Mononuclear cell (primary cell): ENCODE measurements around the gene RPLP1.

GRCh38 chr15:68407470-68407910, 24.5 kb downstream of the ITGA11 start:
- RRBS: no CpG with 5 or more reads among the region's 3 CpGs

DNA sequence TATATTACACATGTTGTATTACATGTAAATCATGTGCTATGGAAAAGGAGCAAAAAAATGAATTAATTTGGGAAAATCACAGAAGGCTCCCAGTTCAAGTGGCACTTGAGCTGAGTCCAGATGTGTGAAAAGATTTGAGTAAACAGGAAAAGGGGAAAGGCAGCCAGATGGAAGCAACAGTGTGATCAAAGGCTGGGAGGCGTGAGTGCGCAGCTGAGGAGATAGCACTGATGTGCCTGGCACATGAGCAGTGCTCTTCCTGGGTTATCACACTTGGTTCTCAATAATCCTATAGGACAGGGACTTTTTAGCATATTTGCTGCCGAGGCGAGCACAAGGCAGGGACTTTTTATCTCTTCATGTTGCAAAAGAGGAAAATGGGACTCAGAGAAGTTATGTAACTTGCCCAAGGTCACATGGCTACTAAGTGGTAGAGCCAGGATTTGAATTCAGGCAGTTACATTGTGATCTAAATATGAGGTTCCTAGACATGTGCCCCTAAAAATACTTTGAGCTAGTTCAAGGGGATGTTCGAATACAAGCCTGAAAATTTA, 39.6 kb downstream of the CORO2B start:
- RRBS: no CpG with 5 or more reads among the region's 5 CpGs

DNA sequence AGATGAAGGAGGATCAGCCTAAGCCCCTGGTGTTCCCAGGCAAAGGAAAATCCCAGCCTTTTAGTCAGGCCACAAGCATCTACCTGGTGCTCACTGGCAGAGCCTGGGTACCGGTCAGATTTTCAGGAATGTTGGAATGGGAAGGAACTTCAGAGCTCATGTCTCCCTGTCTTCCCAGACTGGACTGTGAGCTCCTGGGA, 117.9 kb downstream of the CORO2B start:
- RRBS: no CpG with 5 or more reads among the region's 1 CpG

- RRBS: no CpG with 5 or more reads among the region's 14 CpGs
Measured at GRCh38 chr15:68725744-68726168, 94.9 kb downstream of the ANP32A start.

GRCh38 chr15:68775943-68776310, 44.8 kb downstream of the ANP32A start:
- RRBS: no CpG with 5 or more reads among the region's 1 CpG

DNA sequence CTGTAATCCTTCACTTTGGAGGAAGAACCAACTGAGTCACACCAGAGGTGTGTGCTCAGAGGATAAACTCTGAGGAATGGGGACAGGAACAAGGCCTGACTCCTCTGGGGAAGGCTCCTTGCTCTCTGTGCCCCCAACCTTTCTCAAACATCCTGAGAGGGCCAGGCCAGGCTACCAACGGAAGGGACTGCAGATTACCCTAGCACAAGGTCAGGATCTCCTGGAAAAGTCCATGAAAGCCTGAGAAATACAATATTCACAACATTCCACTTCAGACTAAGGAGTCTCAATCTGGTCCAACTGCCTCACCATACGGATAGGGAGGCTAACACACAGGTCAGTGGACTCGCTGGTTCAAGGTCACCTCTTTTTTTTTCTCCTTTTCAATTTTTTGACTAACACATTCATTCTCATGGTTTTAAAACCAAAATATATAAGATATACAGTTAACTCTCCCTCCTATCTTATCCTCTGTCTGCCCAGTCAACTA, 18.9 kb downstream of the ANP32A start:
- RRBS: no CpG with 5 or more reads among the region's 3 CpGs

DNA sequence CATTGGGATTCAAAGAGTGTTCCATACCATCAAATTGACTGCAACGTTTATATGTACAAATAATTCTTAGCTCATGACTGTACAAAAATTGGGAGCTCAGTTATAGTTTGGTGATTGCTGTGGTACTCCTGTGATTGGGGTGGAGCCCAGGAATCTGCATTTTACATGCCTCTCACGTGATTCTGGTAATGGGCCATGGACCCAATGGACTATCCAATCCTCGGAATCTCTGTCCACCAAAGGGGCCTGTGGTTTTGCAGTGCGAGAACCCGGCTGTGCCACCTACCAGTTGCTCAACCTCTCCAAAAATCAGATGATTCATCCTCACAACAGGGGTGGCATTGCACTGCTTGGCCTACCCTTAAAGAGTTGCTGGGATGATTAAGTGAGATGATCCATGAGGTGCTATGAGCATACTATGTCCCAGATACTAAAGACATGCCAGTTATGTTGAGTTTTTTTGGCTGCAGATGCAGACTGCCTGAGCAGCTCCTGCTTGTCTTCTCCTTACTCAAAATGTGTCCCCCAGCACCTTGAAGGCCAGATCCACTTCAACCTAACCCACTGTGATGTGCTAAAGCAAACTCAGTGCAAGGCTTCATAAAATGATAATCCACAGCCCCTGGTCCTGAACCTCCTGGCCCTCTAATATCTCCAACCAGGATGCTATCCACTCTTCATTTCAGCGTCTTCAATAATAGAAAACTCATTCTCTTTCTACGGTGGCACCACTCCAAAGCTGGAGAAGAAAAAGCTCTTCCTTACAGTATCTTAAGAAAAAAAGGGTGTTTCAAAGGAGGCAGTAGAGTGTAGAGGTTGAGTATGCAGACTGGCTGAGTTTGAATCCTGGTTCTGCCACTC, 5.0 kb downstream of the ANP32A start:
- RRBS: no CpG with 5 or more reads among the region's 7 CpGs

DNA sequence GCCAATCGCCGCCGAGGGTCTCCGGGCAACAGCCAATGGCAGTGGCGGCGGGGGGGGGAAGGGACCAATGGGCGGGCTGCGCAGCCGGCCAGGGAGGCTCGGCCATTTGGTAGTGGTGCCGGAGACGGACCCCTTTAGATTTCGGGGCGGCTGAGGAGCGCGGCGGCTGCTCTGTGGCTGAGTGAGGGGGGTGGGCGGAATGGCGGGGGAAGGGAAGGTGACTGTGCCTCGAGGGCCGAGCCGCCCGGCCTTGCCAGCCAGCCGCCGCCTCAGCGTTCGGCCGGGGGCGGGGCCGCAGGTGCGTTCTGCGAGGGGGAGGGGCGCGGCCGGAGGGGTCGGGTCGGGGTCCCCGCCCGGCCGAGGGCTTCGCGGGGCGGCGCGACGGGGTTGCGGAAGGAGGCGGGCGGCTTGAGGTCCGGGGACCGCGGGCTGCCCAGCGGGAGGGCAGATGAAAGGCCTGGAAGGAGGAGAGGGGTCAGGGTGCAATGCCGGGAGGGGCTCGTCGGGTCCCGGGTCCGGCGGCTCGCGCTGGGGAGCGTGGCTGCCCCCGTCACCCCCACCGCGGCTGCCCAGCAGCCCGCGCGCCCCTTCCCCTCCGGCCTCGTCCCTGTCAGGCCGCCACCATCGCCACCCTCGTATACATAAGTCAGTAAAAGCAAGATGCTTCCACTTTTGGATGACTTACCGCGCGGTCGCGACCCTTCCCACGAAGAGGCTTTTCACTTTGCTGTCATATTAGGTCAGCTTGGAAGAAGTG, 437 bp upstream of the ANP32A start:
- RRBS: 3% methylated on average over 45 of the region's 79 CpGs

DNA sequence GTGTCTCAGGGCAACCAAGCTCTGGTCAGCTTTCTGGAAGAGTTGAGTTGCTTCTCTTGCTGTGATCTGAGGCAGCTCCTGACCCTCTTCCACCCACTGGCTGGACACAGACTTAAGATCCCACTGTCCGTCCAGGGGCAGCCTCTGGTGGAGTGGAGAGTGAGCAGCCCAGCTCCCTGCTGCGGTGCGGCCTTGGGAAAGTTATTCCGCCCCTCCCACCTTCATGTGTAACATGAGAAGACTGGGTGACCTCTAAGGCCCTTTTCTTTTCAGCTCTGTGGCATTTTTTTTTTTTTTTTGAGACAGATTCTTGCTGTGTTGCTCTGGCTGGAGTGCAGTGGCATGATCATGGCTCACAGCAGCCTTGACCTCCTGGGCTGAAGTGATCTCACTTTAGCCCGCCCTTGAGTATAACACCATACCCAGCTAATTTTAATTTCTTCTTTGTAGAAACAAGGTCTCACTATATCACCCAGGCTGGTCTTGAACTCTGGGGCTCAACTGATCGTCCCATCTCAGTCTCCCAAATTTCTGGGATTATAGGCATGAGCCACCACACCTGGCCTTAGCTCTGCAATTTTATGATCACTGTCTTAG, 55.7 kb upstream of the KIF23 start:
- RRBS: no CpG with 5 or more reads among the region's 6 CpGs

DNA sequence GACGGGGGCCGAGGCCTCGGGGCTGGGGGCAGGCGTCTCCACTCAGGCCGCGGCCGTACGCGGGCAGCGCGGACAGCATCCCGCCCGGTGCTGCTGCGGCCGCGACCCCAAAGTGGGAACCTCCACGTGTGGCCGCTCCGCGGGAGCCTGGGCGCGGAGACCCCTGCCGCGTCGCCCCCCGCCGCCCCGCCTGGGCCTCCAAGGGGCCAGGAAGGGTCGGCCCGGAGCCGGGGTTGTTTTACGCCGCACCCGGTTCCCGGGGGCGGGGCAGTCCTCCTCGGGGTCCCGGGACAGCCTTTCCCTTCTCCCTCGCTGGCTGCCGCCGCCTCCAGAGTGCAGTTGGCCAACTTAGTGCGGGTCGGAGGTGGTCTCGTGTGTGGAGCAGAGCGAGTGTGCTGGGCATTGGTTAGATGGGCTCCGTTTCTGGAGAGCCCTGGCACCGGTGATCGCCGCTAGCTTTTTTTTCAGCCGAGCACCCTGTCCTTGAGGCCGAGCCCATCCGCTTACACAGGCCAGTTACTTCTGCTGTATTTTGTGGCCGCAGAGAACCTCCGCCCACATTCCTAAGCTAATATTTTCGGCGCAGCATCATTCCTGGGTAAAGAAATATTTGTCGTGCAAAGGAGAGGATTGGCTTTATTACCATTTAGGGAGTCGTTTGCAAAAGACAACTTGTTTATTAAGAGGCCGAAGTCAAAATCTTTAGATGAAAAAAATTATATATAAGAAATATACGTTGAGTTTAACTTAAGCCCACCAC, 543 bp downstream of the KIF23 start:
- RRBS: 0% methylated on average over 7 of the region's 60 CpGs

GRCh38 chr15:69452254-69453261, at the start of gene RPLP1:
TSS of gene RPLP1 (plus strand) at chr15:69452818.
- RRBS: 2% methylated on average over 26 of the region's 79 CpGs

DNA sequence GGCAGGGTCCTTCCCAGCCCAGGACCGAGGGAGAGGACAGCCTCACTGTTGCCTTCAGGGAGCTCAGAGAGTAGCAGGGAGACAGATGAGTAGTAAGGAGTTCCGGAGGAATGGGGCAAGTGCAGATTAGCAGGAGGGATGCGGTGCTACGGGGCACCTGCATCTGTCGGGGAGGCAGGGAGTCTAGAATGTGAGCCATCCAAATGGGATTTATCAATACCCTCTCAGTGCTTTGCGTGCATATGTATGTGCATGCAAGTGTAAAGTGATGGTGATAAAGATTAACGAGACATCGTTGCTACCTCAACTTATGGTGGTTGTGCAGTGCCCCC, 35.5 kb downstream of the RPLP1 start:
- RRBS: no CpG with 5 or more reads among the region's 8 CpGs

DNA sequence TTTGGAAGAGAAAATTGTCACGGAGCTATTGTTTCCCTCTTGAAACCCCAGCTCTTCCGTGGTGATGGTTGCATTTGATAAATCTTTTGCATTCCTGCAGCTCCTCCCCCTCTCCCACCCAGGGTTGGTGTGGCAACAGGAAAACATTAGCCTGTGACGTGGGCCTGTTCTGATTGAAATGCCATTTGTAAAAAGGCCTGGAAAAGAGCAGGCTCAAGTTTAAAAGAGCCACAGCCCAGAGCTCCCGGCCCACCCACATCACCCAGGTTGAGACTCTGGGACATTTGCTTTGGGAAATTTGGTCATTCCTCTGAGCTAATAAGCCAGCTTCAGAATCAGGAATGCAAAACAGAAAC, 282.5 kb downstream of the RPLP1 start:
- RRBS: no CpG with 5 or more reads among the region's 4 CpGs

DNA sequence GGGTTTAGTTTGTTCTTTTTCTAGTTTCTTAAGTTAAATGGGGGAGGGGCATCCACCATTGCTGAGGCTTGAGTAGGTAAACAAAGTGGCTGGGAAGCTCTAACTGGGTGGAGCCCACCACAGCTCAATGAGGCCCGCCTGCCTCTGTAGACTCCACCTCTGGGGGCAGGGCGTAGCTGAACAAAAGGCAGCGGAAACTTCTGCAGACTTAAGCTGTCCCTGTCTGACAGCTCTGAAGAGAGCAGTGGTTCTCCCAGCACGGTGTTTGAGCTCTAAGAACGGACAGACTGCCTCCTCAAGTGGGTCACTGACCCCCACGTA, 316.7 kb downstream of the RPLP1 start:
- RRBS: no CpG with 5 or more reads among the region's 6 CpGs

- RRBS: no CpG with 5 or more reads among the region's 1 CpG
Measured at GRCh38 chr15:69776612-69776935, 321.1 kb downstream of the TLE3 start.

DNA sequence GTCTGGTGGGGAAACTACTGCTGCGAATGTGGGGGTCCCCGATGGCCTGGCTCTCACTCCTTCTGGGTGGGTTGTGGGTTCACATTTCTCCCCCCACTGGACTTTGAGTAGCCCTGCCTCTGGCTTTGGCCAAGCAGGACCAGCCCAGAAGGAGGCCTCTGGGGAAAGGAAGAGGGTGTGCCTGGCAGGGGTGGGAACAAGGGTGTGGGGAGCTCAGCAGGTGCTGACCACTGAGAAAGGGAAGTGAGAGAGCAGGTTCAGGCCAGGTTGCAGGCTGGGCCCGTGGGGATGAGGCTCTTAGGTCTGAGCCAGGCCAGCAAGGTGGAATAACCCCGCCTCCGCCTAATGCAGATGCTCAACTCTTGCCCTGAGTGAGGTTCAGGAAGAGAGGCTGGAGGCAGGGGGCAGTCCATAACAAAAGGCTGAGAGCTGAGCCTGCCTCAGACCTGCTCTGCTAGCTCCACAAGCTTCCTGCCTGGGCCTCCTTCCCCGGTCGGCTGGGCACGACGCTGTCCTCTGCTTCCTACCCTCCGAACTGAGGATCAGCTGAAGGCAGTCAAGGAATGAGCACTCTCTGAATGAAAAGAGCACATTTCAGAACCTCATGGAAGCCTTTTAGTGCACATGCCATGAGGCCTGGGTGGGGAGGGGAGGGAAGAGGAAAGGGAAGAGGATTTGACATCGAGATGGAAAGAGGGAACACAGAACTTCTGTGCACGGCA, 82.7 kb downstream of the TLE3 start:
- RRBS: no CpG with 5 or more reads among the region's 12 CpGs

DNA sequence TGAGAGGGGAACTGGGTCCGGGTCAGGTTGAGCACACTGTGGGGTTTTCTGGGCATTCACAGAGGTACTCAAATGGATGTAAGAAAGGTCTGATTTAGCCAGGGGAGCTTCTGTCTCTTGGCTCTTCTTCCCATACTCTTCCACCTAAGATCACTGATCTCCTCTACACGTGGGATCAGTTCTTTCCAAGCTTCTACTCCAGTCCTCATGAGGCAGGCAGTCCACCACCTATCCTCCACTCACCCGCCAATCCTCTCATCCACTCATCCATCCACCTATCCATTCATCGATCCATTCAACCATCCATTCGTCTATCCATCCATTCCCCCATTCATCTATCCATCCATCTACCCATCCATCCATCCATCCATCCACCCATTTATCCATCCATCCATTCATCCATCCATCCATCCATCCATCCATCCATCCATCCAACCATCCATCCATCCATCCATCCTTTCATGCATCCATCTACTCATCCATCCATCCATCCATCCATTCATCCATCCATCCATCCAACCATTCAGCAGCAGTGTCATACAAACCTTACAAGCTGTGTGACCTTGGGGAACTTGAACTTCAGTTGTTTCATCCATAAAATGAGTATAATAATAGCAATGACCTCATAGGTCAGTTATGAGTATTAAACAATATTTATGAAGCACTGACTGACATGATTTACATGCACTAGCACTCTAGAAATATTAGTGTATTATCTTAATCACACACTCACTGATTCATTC, 55.1 kb downstream of the TLE3 start:
- RRBS: no CpG with 5 or more reads among the region's 5 CpGs

DNA sequence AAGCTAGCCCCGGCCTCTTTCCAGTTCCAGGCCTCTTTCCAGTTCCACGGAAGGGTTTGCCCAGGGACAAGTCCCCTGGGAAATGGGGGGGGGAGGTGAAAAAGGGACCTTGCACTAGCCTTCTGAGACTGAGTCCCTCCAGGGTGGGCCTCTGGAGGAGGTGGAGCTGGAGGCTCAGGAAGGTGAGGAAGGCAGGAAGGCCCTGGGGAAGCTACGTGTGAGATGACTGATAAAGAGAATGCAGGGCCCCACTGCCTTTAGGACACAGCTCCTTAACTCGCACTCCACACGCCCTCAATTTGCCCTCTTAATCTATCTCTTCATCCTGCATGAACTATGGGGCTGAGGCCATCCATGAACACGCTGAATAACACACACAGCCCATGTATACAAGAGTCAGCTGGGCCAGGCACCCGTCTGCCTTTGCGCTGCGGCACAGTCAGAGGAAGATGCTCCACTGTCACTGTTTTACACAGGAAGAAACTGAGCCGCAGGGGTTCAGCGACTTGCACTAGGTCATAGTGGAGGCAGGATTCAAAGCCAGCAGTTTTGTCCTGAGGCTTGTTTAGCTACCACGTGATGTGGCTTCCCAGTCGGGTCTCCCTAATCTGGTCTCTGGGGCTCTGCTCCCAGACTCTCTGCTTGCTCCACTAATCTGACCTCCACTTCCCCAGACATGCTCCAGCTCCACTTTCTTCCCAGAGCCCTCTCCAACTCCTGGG, 44.0 kb downstream of the TLE3 start:
- RRBS: no CpG with 5 or more reads among the region's 13 CpGs

GRCh38 chr15:70056619-70056908, 41.2 kb downstream of the TLE3 start:
- RRBS: no CpG with 5 or more reads among the region's 8 CpGs

- RRBS: under 1% methylated on average over 10 of the region's 15 CpGs
Measured at GRCh38 chr15:70095982-70096118, 1.9 kb downstream of the TLE3 start.